HGPS cell (cell line): Measurements from ENCODE around the genes SPHK2, DHDH, ENSG00000268655 and SLC6A16.

DNA sequence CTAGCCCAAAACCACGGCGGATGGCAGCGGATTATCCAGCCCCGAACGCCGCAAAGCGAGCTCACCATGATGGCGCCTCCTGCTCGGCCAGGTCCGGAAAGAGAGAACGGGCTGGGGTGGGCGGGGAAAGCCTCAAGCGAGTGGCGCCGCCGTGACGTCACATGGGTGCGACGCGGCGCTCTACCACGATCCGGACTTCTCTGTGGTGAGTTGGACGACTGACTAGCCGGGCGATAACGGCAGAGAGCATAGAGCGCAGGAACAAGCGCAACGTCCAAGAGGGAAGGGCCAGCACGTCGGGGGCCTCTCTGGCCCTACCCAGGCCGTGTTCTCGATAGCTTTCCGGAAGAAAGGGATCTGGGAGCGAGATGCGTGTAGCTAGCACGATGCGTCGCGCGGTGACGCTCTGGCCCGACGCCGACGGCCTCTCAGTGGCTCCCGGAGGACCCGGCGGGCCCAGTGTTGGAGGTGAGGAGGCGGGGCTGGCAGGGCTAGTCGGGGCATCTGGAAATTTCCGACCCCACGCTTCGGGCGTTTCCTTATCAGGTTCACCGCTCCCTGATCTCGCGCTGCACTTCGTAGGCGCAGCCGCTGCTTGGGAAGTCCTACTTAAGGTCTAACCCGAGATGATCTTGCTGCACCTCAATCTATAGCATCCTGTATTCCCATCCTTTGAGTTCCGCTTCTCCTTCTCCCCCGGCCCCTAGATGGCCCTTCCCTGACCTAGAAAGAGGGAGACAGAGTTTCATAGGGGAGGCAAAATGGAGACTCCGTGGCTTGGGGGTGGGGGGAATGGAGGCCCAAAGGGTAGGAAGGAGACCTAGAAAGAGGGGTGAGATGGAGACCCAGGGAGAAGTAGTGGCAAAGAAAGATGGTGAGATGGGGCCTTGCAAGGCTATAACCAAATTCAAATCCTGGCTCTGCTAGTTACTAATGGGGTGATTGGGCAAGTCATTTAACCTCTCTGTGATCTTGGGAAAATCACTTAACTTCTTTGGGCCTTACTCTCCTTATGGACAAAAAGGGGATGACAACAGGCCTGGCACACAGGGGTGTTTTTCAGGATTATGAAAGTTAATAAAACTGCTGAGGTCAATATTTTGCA, at the start of gene SPHK2:
TSS of gene SPHK2 (plus strand) at position 431 of the 1,105 bp plus-strand sequence.
- RRBS: 2% methylated on average over 24 of the region's 66 CpGs

DNA sequence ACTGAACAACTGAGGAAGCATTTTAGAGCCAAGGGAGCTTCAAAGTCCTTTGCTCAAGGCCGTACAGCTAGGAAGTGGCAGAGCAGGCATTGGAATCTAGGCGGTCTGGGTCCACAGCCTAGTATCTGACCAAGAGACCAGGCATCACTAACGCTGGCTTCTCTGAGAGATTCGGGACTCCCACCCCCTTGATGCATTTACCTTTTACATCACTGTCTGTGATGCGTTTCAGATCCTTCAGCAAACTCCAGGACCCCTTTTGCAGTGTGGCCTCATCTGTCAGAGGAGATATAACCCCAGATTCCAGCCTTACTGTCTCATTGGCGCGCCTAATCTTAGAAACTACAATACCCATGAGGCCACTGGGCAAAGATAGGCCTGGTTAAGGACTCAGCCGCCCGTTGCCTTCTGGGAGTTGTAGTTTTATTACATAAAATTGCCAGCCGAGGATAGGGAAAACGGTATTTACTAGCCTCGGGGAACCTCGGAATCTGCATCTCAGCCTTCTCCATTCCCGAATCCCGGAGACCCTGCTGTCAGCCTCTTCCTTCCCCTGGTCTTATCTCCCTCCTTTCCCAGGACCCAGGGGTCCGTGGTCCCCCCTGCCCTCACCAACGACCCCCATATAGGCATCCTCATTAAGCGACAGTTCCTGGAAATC, 1.6 kb downstream of the IZUMO1 start:
- RRBS: no CpG with 5 or more reads among the region's 18 CpGs

DNA sequence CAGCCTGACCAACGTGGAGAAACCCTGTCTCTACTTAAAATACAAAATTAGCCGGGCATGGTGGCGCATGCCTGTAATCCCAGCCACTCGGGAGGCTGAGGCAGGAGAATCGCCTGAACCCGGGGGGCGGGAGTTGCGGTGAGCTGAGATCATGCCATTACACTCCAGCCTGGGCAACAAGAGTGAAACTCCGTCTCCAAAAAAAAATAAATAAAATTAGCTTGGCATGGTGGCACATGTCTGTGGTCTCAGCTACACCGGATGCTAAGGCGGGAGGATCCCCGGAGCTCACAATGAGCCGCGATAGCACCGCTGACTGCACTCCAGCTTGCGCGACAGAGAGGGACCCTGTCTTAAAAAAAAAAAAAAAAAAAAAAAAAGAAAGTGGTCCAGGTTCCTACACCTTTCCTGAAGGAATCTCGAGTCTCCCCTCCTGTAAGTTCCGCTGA, 662 bp downstream of the FUT1 start:
- RRBS: no CpG with 5 or more reads among the region's 19 CpGs

DNA sequence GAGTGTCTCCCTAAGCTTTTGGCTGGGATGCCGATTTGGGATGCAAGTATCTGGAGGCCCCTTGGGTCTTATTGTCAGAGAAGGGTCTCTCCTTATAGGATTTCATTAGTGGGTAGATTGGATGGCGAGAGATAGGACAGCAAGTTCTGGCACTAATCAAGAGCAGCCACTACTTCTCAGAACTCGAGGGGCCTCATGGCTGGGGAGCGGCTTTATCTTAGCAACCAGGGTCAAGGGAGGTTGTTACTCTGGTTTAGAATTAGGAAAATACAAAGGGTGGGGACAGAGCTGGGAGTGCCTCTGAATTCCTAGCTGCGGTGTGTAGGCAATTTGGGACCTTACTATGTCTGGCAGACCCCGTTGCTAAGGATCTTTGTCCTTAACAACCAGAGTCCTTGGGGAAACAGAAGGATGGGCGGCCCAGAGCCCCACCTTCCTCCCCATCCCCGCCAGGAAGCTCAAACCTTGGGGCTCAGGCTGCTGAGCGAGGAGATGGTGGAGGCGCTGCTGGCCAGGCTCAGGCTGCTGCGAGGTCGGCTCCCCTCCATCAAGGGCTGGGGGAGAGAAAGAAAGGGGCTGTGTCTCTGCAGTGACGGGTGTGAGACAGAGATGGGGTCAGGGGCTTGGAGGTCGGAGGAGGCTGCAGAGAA, 1.2 kb downstream of the PLEKHA4 start:
- RRBS: no CpG with 5 or more reads among the region's 14 CpGs

GRCh38 chr19:48891484-48892455, 6.8 kb downstream of the TULP2 start:
- RRBS: no CpG with 5 or more reads among the region's 23 CpGs

- RRBS: no CpG with 5 or more reads among the region's 17 CpGs
These were observed 15.5 kb upstream of the DHDH start for GRCh38 chr19:48917820-48918650.

GRCh38 chr19:48922562-48923292, 10.8 kb upstream of the DHDH start:
- RRBS: 93% methylated on average over 3 of the region's 15 CpGs

DNA sequence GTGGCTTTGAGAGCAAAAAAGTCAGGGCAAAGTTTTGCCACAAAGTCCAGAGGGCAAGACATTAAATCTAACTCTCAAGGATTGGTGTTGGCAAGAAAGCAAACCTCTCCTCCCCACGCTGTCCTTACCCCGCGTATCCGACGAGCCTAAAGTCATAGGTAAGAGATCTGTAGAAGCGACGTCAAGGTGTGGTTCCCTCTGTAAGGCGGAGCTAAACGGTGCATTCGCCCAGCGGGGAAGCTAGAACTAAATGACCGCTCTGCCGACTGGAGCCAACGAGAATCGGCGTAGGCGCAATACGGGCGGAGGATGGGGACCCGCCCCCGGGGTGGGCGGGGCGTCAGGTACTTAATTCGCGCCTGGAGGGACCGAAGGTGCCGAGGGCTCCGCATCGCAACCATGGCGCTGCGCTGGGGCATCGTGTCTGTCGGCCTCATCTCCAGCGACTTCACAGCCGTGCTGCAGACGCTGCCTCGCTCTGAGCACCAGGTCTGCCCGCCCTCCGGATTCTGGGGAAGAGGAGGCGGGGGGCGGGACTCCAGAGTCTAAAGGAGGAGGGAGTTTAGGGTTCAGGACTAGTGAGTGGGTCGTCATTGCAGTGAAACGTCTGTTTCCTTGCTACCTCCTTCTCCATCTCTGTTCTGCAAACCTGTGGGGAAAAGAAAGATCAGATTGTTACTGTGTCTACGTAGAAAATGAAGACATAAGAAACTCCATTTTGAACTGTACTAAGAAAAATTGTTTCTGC, at the start of gene DHDH:
TSS of gene DHDH (plus strand) at position 377 of the 748 bp plus-strand sequence.
- RRBS: no CpG with 5 or more reads among the region's 44 CpGs

DNA sequence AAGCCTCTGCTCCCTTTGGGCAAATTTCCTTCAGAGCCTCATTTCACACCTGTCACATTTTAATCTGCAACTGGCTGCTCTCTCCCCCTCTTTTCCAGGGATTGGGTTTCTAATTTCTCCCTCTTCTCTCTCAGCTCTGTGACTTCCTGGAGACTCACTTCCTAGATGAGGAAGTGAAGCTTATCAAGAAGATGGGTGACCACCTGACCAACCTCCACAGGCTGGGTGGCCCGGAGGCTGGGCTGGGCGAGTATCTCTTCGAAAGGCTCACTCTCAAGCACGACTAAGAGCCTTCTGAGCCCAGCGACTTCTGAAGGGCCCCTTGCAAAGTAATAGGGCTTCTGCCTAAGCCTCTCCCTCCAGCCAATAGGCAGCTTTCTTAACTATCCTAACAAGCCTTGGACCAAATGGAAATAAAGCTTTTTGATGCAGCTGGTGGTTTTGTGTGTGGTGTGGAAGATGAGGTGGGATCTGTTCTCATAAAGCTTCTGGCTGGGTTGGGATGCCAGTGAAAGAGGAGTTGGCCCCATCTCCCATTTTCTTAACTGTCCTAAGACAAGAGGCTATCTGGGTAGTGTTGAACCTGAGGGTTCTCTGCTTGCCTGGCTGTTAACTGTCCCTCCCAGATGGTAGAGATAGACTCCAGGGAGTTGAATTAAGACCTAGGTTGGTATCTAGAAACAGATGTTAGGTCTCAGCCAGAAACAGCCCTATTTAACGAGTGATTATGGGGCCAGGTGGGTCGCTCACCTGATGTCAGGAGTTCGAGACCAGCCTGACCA, 1.5 kb downstream of the FTL start:
- RRBS: no CpG with 5 or more reads among the region's 8 CpGs

- RRBS: no CpG with 5 or more reads among the region's 23 CpGs
These were observed 2.0 kb downstream of the GYS1 start for GRCh38 chr19:48990986-48991627.

DNA sequence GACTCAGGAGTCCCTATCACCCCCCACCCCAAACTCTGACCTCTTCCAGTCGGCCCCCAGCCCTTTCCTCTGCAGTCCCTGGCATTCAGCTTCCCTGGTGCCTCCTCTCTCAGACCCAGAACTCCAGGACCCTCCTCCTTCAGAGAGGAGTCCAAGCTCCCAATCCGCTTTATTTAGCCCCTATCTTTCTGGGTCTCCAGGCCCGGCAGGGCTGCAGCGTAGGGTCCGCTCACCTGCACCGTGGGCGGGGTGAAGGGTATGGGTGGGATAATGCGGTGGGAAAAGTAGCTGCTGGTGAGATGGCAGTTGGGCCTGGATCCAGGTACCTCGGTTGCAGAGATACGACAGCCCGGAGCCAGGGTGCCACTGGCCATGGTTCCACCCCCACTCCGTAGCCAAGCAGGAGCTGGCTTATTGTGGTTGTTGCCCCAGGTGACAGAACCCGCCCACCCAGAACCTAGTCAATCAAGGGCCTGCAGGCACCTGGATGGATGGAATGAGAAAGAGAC, at the start of gene ENSG00000268655:
TSS of gene ENSG00000268655 (minus strand) at position 408 of the 509 bp plus-strand sequence.
- RRBS: no CpG with 5 or more reads among the region's 13 CpGs

GRCh38 chr19:49020651-49020884, 219 bp upstream of the ENSG00000268655 start:
- RRBS: no CpG with 5 or more reads among the region's 1 CpG

- RRBS: no CpG with 5 or more reads among the region's 32 CpGs
These were observed 13.5 kb downstream of the PPFIA3 start for GRCh38 chr19:49132845-49133320.

GRCh38 chr19:49217193-49217868, 59.7 kb downstream of the TRPM4 start:
- RRBS: no CpG with 5 or more reads among the region's 12 CpGs

- RRBS: no CpG with 5 or more reads among the region's 14 CpGs
These were observed 67.9 kb downstream of the TRPM4 start for GRCh38 chr19:49225472-49225934.

GRCh38 chr19:49325090-49325532, at the start of gene SLC6A16:
SLC6A16 (minus strand) TSS chr19:49325191.
- RRBS: no CpG with 5 or more reads among the region's 29 CpGs

- RRBS: no CpG with 5 or more reads among the region's 4 CpGs
These were observed 13.5 kb downstream of the PTH2 start for GRCh38 chr19:49409649-49410138.

- RRBS: no CpG with 5 or more reads among the region's 6 CpGs
These were observed 2.8 kb downstream of the ALDH16A1 start for GRCh38 chr19:49455767-49456306.

GRCh38 chr19:49488744-49489217, 1.4 kb downstream of the RPL13A start:
- RRBS: 17% methylated on average over 2 of the region's 11 CpGs